Jejunum (tissue), 1 donor: Measurements from ENCODE around the genes PLEKHG4B and CEP72.

- PRO-cap, result no peak
Observed at GRCh38 chr5:91803-92521, at the start of gene PLEKHG4B. Gene PLEKHG4B, plus strand, starts transcription at chr5:92168.

GRCh38 chr5:187884-189135 is 3.0 kb upstream of the LRRC14B start:
- PRO-cap, result no peak

GRCh38 chr5:294410-295162 is 23.1 kb downstream of the PDCD6 start:
- PRO-cap, result no peak

GRCh38 chr5:474706-475535 is 31.9 kb downstream of the EXOC3 start:
- PRO-cap, result no peak

DNA sequence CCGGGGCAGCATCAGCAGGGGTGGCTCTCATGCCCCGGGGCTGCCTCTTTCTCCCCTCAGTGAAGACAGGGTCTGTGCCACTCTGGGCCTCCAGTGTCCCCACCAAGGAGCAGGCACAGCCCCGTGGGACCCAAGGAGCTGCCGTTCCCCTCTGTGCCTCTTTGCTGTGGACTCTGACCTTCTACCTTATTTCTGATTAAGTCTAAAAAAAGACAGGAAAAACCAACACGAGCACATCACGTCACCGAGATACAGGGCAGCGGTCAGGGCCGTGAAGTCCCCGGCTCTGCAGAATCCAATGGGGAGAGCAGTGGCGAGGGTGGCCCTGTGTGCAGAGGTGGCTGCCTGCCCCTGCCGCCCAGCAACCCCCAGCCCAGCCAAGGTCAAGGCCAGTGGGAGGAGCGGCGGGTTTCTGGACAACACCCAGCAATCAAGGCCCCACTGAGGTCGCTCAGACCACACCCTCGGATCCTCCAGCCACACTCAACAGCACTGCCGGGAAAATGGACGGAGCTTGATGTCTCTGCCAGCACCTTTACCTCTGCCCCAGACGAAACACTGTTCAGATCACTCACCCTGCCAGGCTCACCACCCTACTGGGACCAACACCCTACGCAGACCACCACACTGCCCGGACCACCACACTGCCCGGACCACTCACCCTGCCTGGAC is 32.7 kb upstream of the SLC9A3 start:
- PRO-cap, result no peak

- PRO-cap, result bidirectional peak, plus-strand start at chr5:612362, minus-strand start at chr5:612193
Observed at GRCh38 chr5:611960-612975, at the start of gene CEP72. Gene CEP72, plus strand, starts transcription at chr5:612340.

DNA sequence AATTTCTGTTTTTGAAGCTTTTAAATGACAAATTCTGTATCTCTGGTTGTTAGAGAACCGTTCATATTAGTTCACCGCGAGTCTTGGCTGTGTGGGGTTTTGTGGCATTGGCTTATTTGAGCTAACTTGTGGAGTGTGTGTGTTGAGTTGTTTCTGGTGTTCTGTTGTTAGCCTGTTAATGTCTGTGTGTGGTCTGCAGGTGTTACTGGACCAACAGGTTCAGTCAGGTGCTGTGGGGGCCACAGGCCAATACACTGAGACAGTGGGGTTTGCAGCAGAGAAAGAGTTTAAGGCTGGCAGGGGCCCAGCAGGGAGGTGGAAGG is 840 bp downstream of the CEP72 start:
- PRO-cap, result no peak

GRCh38 chr5:713593-714235 is 20.6 kb upstream of the TPPP start:
- PRO-cap, result no peak

DNA sequence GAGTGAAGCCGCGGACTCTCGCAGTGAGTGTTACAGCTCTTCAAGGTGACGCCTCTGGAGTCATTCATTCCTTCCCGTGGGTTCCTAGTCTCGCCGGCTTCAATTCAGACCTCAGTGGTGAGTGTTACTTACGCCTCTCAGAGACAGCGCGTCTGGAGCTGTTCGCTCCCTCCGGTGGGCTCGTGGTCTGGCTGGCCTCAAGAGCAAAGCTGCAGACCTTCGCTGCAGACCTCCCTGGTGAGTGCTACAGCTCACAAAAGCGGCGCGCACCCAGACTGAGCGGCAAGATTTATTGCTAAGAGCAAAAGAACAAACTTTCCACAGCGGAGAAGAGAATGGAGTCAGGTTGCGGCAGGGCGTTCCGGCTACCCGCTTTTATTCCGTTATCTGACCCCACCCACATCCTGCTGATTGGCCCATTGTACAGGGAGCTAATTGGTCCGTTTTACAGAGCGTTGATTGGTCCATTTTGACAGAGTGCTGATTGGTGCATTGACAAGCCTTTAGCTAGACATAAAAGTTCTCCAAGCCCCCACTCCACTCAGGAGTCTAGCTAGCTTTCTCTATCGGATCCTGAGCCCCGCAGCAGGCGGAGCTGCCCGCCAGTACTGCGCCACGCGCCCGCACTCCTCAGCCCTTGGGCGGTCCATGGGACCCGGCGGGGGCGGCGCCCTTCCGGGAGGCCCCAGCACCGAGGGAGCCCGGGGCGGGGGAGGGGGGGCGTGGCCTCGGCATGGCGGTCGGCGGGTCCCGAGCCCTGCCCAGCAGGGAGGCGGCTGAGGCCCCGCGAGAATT is 7.1 kb downstream of the ZDHHC11B start:
- PRO-cap, result no peak

DNA sequence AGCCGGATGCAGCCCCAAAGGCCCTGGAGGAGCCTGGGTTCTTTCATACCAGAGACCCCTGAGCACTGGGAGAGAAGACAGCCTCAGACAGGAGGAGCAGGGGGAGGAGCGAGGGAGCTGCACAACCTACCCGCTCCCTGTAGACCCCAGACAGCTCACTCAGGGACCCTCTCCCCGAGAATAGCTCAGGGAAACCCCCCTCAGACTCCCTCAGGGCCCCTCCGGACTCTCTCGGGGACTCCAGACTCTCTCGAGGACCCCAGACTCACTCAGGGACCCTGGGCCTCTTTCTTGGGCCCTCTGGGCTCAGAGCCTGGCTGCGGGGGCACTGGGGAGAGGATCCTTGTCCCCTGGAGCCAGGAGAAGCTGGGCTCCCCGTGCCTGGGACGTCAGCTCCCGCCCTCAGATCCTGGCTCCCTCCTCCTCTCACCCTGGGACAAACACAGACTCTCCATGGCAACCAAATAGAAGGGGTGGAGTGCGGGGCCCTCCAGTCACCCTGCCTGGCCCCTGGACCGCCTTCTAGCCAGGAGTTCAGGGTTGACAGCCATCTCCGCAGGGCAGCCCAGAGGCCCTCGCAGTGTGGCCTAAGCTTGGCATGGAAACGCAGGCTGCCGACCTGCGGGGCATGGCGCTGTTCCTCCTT is 1.3 kb downstream of the ZDHHC11 start:
- PRO-cap, result bidirectional peak, plus-strand start at position 529 of the sequence, minus-strand start at position 368 of the sequence

GRCh38 chr5:912100-913363 is 19.8 kb downstream of the TRIP13 start:
- PRO-cap, result no peak

- PRO-cap, result unidirectional peak, minus-strand start at chr5:927066
Observed at GRCh38 chr5:926736-927327, 34.1 kb downstream of the TRIP13 start.

DNA sequence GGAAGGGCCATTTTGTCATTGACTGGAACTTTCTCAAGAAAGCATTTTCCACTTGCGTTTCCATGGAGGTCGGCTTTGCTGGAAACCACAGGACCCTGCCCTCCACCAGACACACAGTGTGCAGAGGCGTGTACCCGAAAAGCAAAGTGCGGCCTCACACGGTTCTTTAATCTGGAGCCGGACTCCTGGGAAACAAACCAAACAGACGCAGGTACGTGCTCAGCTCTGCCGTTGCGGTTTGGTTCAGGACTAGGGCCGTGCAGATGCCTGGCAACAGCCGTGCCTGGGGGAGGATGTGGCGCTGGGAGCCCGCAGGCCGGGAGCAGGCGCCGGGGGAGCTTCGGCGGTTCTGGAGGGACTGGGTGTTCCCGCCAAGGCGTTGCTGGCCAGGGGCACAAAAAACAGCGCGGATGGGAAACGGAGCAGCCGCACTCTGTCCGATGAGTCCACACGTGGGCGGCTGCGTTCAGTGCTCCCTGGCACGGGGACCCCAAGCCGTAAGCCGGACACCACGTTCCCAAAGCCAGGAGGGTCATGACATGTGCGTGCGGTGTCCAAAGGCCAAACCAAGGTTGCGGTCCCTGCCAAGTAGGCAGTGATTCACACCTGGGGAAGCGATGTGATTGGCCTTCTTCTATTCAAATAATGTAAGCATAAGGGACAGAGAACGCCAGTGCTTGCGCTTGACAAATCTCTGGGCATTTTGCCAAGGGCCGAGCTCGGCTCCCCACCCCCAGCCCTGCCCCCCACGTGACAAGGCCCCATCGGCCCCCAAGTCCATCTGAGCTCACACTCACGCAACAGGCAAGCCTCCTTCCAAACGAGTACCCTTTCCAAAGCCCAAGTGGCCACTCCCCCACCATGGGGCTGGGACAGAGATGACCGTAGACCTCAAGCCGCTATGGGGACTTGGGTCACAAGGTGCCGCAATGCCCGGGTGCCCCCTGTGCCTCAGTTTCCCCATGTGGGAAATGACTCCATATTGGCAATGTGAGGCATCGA is 49.8 kb upstream of the NKD2 start:
- PRO-cap, result unidirectional peak, minus-strand start at position 351 of the sequence

- PRO-cap, result no peak
Observed at GRCh38 chr5:1098128-1098383, 13.8 kb downstream of the SLC12A7 start.

DNA sequence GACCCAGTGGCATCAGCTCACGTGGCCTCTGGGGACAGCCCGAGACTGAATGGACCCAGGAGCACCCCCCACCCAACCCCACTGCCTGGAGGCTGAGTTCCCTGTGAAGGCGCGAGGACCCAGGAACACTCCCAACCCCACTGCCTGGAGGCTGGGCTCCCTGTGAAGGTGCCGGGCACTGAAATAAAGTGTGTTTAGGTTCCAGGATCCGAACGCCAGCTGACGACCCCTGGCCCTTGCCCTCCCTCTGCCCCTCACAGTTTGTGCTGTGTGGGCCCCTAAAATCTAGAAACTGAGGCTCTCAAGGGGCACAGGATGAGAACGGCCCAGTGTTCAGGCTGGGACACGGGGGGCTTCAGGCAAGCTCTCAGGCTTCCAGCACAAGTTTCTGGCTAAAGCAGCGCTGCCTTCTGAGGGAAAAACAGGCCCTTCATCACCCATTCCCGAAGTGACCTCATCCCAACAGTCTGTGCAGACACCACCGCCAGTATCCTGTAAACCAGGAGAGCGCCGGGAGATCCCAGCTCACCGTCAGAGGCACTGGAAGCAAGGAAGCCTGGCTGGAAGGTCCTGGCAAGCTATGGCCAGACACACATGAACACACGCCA is 8.9 kb downstream of the SLC12A7 start:
- PRO-cap, result no peak

DNA sequence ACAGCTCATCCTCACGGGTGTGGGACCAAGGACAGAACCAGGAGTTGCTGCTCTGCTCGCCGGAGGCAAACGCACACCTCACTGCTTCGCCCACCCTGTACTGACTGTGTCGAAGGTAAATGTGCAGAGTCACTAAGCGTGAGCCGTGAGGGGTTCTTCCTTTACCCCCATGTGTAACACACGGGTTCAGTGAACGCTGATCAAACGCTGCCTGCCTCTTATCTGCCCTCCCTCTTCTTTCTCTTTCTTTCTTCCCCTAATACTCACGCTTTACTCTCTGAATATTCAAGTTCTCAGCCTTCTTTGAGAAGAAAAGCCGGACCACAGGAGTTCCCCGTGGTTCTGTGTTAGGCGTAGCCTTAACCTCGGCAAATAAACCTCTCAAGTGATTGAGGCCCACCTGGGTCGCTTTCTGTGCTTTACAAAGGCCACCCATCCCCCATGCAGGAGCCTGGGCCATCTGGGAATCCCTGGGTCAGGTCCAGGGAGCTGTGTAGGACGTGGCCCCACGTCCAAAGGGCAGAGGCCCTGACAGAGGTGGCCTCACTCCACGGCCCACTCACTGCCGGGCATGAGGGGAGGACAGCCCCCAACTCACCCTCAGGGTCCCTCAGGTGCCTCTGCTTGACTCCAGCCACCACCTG is 4.8 kb downstream of the SLC12A7 start:
- PRO-cap, result bidirectional peak, plus-strand start at position 562 of the sequence, minus-strand start at position 244 of the sequence

DNA sequence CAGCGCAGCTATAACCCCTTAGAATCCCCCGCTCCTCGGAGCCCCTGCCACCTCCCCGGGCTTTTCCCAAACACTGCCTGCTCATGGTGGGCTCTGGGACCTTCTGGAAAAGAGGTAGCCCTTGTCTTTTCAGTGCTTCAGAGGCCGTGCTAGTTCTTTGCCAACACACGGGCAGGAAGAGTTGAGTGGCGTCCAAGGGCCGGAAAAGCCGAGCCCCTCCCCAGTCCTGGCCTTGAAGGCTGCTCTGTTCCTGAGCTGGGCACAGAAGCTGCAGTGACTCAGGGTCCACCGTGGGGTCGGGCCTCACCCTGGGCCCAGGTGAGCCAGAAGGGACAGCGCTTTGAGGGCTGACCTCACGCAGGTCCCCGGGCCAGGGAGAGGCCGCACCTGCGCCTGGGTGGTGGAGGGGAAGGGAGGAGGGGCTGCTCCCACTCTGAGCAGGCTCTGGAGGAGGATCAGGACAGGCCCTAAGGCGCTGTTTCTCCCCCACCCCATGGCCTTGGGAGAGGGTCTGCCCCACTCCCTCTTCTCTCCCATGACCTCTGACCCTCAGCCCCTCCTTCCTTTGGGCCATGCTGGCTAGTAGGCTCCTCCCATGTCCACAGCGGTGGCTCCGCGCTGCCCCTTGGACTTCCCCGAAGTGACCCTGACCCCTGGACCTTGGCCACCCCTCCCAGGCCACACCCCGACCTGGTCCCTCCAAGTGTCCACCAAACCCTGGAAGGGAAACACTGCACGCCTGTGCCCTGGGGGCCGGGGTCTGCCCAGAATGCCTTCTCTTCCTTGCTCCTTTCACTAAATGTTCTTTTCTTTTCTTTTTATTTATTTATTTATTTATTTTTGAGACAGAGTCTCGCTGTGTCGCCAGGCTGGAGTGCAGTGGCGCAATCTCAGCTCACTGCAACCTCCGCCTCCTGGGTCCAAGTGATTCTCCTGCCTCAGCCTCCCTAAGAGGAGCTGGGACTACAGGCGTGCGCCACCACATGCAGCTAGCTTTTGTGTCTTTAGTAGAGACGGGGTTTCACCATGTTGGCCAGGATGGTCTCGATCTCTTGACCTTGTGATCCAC is 19.7 kb upstream of the SLC6A19 start:
- PRO-cap, result bidirectional peak, plus-strand start at position 753 of the sequence, minus-strand start at position 637 of the sequence

DNA sequence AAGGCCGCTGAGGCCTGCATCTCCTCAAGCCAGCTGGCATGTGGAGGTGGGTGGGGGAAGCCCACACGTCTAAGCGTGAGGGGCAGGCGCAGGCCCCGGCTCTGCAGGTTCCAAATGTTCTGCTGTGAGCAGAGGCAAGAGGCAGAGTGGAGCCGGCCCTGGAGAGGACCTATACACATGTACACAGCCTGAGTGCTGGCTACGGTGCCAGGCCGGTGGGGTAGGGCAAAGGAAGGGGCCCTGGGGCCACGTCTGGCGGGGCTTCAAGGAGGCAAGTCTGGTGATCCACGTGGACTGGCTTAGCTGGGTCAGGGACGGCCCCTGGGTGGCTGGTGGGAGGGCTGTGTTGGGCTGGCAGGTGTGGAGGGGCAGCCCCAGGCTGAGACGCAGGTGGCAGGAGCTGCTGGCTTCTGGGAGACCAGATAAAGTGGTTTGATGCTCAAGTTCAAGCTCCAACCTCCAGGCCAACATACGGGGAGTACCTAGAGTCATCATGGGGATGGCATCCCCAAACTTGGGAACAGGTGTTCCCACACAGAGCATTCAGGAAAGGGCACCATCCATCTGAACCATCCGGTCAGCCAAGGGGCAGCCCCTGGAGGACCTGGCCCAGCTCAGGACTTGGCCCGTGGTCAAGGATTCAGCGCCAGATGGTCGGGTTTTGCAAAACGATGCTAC is 26.3 kb downstream of the LPCAT1 start:
- PRO-cap, result no peak

DNA sequence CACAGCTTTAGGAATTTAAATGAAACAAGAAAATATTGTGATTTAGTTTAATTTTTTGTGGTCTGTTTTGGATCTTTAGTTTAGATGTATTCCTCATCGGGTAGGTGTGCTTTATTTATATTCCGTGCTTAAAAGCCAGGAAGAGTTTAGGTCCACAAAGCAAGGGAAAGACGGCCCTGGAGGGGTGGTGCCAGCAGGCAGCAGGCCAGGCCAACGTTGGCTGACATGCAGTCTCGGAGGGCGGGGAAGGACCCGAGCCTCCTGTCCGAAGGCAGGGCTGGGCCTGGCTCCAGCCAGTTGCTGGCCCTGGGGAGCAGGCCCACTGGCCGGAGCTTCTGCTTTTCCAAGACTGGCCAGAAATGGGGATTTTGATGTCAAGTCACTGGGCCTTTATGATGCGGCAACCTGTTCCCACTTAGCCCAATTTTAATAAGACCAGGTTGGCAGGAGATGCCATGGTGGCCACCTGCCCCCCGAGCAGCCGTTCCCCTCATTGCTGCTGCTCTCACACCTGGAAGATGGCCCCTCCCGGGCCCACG is 23.3 kb downstream of the LPCAT1 start:
- PRO-cap, result no peak

- PRO-cap, result no peak
Observed at GRCh38 chr5:1536322-1536891, 12.6 kb upstream of the LPCAT1 start.